HCT116 (cell line): ENCODE results near the genes AMELX and ARHGAP6.

DNA sequence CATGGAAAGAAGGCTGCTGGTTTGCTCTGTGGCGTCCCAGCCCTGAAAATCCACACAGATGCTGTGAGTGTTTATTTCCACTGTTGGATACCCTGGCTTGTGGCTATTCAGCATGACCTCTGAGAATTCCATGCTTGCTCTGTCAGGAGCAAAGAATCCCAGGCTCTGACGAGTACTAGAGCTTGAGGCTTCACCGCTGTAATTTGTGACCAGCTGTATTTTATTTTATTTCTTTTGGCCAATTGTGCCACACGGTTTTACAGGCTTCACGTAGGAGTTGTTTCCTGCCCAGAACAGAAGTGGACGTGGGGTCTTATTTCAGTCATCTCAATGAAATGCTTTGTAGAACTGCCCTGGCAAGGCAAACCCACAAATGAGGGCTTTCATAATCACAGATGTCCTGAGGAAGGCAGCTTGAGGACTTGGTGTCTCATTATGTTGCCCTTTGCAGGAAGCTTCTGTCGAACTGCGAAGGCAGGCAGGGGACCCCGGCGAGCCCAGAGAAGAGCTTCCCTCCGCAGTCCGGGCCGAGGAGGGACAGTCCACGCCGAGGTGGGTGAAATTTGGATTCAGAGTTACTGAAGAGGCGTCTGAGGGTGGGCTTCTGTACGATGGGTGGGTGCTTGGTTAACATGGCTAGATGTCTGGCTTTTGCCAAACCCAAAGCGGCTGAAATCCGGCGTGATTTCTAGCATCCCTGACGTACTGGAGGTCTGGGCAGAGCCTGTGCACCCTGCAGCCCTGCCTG lies 69.2 kb upstream of the CLDN34 start:
- RRBS = no CpG with 5 or more reads among the region's 21 CpGs

DNA sequence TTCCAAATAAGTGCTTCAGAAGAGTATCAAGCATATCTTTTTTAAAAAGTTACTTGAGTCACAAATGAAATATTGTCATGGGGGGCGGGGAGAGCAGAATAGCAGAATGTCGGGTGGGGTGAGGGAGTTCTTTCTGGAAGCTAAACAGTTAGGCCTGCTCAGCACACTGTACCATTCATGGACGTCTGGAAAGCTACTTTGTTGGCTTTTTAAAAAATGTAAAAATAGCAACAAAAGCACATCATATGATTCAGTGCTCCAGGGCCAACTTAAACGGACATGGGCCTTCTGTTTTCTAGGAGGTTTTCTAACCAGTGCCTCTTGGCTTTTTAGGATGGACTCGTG lies 57.4 kb upstream of the CLCN4 start:
- RRBS = no CpG with 5 or more reads among the region's 5 CpGs

DNA sequence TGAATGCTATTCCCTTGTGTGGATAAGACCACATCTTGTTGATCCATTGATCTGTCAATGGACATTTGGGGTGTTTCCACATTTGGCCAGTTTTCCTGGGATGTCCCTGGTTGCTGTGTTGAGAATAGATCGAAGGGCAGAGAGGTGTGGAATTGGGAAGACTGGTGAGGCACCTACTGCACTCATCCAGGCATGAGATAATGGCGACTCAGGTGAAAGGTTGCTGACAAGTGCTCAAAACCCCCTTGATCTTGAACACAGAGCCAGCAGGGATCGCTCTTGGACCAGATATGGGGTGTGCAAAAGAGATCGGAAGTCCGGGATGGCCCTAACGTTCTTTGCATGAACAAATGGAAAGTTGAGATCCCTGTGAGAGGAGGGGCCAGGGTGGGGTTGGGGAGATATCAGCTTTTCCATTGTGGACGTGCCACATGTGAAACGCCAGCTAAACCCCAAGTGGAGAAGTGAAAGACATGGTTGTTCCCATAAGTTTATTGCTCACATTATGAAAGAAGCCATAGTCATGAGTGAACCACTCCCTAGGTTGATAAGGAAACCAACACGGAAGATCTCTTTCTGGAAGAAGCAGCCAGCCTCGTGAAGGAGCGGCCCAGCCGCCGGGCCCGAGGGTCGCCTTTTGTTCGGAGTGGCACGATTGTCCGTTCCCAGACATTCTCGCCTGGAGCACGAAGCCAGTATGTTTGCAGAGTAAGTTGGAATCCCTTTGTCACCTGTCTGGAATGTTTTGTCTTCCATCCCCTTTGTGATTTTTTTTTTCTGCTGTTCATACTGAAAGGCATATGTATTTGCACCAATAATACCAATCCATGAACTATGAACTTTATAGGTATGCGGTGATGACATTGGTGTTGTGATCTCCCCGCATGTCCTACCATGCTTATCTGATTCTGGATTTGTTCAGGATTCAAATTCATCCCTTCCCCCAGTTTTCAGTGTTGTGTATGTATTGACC lies 22.6 kb upstream of the CLCN4 start:
- RRBS = no CpG with 5 or more reads among the region's 22 CpGs

GRCh38 chrX:10577735-10578236 lies 42.6 kb downstream of the MID1 start:
- RRBS = no CpG with 5 or more reads among the region's 3 CpGs

DNA sequence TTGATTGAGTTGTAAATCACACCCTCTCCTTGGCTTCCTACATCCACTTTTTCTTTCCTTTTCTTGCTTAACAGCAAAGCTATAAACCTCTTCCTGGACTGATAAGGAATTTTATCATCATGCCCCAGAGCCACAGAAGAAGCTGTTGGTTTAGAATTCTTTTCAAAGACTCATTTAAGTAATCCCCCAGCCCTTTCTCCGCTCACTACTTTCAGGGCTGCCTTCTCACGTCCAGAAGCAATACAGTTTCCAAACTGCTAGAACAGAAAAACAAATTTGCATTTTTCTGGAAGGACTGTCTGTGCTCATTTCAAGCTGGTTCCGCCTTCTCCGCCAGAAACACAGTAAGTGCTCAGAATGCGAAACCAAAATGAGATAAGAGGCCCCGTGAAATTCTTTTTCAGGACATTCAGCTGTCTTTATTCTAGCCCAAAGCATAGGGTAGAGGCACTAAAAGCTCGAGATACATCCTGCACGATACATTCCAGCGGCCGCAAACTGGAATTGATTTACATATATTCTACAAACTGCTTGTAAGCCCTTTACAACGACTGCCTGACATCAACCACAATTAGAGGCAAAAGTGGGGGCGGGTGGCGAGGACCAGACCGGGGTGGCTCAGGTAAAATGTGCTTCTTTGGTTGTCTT lies 764 bp downstream of the MID1 start:
- RRBS = no CpG with 5 or more reads among the region's 14 CpGs

DNA sequence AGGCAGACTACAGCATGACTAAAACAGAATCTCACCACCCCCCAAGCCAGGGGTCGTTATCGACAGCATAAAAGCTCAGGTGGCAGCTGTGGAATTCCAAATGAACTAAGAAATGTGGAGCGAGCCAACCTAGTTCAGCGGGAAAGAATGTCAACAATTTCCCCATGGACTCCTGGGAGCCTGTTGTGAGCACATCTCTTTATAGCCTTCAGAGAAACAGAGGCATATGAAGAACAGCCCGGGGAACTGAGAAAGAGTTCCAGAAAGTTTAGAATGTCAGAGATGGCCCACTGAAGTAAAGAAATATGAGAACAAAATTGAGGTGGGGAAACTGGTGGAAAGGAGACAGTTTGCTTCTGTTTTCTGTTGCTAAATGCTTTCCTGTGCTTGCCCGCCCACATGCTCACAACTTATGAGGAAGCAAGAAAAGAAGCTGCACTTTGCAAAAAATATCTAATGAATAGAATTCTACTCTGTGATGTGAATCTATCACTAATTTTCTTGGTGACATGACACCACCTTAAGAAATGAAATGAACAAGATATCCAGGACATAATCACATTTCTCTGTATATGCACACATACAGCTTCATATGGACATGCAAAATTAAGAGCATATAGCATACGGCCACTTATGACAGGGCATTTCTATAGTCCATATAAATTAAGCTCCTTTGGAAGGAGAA lies 135.3 kb upstream of the MID1 start:
- RRBS = no CpG with 5 or more reads among the region's 7 CpGs

DNA sequence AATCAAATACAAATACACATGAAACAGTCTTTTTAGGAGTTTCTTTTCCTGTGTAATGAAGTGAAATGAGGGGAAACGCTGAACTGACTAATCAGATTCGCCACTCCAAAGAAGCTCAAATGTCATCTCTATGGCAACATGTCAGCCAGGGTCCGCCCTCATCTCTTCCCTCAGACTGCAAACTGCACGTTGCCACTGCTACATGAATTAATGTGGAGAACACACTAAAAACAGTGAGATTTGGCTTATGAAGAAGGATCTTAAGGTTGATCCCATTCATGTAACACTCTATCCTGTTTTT lies 149.6 kb upstream of the MID1 start:
- RRBS = no CpG with 5 or more reads among the region's 4 CpGs

- RRBS = no CpG with 5 or more reads among the region's 12 CpGs
Observed at GRCh38 chrX:10833323-10834024, 213.1 kb upstream of the MID1 start.

GRCh38 chrX:11292998-11293466 lies at the start of gene AMELX:
Gene AMELX (plus strand): TSS chrX:11293413.
- RRBS = no CpG with 5 or more reads among the region's 3 CpGs

GRCh38 chrX:11296573-11297169 lies 3.5 kb downstream of the AMELX start:
- RRBS = no CpG with 5 or more reads among the region's 4 CpGs

DNA sequence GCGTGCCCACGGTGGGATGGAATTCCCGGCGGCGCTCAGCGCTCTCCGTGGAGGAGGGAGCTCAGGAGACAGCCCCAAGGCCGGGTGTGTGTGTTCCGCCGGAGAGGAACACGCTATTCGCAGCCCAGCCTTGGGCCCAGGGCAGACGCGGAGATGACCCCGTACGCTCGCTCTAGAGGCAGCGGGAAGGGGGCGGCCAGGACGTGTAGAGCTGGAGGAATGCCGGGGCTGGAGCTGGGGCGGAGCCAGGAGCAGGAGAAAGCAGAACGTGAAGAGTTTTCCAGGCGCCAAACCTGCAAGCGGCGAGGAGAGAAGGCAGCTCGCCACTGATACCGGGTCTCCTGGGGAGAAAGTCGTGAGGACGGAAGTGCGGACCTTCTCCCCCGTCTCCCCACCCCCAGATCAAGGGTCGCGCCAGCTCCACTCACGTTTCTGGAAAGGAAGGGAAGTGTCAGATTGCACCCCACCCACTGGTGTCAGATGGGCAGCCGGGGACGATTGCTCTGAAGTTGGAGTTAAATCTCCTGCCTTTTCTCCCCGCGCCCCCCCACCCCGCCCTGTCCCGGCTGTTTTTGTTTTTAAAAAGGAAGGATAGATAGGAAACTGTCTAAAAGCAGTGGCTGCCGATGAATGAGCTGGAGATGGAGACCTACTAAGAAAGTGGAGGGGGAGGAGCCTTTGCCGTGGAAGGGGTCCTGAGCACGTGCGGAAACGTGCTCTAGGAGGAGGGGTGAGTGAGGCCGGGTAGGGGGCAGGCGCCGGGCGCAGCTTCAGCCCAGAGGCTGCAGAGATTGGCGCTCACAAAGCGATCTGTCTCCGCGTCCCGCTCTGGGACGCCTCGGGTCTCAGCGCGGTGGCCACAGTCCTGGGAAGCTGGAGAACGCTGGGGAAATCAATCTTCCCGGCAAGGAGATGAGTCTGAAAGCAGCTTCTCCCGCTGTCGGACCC lies at the start of gene ARHGAP6:
TSS of gene ARHGAP6 (minus strand) at position 349 of the 948 bp plus-strand sequence.
- RRBS = 43% methylated on average over 9 of the region's 63 CpGs

GRCh38 chrX:11759045-11759349 lies 960 bp downstream of the MSL3 start:
- RRBS = no CpG with 5 or more reads among the region's 9 CpGs

- RRBS = no CpG with 5 or more reads among the region's 14 CpGs
Observed at GRCh38 chrX:12798911-12799531, 7.8 kb downstream of the PRPS2 start.

DNA sequence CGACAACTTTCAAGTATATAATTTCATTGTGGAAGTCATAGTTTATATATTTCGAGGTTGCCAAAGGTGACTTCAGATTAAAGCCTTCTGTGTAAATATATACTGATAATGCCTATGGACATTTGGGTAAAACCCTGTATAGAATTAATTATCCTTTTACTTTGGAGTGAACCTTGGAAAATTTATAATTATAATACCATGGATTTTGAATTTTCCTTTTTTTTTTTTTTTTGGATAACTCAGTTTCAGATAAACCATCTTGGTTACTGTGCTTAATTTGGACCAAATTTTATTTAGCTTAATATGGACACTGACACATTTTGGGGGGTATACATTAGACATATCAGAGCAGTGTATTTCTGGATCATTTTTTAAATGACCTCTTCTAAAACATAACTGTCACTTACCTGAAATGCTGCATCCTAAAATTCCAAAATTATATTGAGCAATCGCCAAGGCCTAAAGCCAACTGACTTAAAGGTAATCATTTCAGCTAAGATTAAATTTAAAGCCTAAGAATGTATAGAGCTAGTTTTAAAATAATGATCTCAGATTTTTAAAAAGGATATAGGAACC lies 32.0 kb downstream of the PRPS2 start:
- RRBS = no CpG with 5 or more reads among the region's 3 CpGs

- RRBS = no CpG with 5 or more reads among the region's 8 CpGs
Observed at GRCh38 chrX:12910397-12910875, 4.0 kb downstream of the TLR8 start.

DNA sequence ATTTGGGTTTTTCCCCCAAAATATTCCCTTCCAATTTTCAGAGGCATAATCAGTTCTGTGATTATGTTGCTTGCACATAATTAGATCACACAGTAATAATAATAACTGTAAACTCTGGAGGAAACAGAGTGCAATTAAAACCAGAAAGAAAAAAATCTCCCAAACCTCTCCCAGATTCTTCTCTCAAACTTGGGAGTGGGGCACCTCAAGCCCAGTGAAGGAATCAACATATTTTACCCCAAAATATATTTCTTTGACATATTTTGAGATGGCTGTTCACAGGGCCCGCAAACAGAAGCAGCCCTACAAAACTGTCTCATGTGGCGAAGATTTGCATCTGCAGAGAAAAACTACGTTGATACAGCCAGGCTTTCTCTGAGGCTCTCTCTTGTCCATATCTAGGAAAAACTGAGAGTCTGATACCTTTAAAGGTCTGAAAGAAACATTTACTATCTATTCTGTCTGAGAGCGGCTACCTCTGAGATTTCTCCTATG lies 23.4 kb upstream of the TMSB4X start:
- RRBS = no CpG with 5 or more reads among the region's 4 CpGs

- RRBS = no CpG with 5 or more reads among the region's 13 CpGs
Observed at GRCh38 chrX:12970571-12971295, 4.2 kb upstream of the TMSB4X start.

GRCh38 chrX:12976852-12977189 lies 1.9 kb downstream of the TMSB4X start:
- RRBS = no CpG with 5 or more reads among the region's 4 CpGs

DNA sequence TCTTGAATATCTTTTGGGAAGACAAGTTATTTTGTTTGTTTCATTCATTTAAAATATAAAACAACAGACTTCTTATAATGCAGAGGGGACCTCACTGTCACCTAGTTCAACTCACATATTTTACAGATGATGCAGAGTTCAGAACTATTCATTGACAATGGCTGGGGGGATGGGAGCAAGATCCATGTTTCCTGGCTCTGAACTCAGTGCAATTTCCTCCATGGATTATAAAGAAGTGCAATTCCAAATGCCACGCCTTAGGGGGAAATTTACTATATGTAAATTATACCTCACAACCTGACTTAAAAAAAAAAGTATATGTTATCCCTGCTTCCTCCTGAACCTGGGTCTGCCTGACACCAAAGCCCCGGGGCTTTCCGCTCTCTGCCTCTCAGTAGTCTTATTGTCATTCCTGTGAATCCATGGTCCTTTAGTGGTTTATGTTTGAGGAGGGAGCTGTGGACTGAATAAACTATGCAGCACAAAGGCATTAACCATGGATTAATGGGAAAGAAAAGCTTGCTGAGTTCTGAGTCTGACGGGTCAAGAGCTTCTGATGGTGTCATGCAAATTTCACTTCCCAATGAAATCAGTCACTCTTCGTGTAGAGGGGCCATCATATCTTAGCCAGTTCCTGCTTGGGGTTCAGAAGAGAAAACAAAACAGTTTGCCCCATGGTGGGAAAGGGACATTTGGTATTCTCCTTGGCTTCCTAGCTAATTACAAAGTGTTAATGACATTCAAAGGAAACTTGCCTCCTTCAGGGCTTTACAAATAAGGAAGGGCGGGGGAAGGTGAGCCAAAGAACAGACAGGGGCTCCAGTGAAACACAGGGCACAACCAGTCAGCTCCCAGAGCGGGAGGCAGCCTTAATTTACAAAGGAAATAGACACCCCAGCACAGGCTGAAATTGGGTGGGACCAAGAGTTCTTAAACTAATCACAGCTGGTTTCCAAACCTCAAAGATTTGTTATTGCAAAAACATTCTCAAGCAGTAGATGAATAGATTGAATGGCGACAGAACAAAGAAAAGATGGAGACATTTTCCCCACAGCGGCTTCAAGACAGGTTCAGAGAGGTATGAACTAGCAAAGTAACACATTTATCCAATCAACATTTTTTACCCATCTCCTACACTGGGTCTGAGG lies 14.3 kb downstream of the FAM9C start:
- RRBS = no CpG with 5 or more reads among the region's 9 CpGs

GRCh38 chrX:13110290-13111415 lies 66.2 kb upstream of the FAM9C start:
- RRBS = no CpG with 5 or more reads among the region's 12 CpGs